ENCODE data around the gene GOLGA8H.

GRCh38 chr15:28886754-28887479 lies 1.1 kb downstream of the APBA2 start:
- PRO-cap, 4 experiments: no peak in any of the 4 experiments
- RAMPAGE, long total RNA, 2 experiments: no peak in any of the 2 experiments

DNA sequence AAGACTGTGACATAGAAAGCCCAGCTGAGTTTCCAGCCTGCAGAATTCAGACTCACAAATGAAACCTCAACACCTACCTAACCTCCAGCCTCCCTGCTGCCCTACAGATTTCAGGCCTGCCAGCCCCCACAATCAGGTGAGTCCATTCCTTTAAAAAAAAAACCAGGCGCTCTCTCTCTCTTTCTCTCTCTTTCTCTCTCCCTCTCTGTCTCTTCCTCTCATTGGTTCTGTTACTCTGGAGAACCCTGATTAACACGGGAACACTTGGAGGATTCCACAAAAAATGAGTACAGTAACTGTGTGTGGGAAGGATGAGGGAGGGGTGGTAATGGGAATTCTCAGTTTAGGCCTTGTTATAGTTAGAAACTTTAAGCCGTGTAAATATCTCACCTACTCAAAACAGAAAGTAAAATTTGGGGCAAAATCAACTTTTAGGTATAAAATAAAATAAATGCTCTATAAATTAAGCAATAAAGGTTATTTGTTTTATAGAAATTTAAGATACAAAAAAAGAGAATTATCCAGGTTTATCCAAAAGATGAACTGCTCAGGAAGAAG lies 73.9 kb upstream of the NSMCE3 start:
- PRO-cap, 4 experiments: no peak in any of the 4 experiments
- RAMPAGE, long total RNA, 2 experiments: no peak in any of the 2 experiments

DNA sequence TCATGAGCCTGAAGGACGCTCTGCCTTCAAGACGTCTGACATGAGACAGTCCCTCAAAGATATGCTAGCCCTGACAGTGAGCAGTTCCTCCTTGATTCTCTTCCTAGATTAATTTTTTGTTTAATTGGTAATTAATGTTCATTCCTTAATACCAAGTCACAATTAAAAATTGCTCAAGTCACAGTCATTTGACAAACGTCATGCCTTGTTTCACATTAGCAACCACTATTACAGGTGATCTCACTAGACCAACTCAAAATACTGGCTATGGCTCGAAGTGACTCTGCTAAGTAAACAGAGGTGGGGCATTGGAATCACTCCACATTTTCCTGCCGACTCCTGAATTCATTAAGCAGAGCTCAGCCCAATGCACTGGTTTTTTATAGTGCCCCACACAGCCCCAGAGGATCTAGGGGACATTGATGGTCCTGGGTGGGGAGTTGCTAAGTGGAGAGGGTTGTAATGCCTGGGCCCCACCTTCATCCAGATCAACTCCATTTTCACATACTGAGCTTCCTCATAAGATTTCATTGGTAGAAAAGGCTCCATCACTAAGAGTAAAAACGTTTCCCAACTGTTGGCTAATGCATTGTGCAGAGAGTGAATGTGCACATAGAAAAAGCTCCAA lies 100.0 kb downstream of the ENTREP2 start:
- PRO-cap, 4 experiments: no peak in any of the 4 experiments
- RAMPAGE, long total RNA, 2 experiments: no peak in any of the 2 experiments

GRCh38 chr15:29569677-29570156 lies 1.1 kb downstream of the ENTREP2 start:
- PRO-cap, 4 experiments: no peak in any of the 4 experiments
- RAMPAGE, long total RNA, 2 experiments: no peak in any of the 2 experiments

- PRO-cap, 4 experiments: no peak in any of the 4 experiments
- RAMPAGE, long total RNA, 2 experiments: no peak in any of the 2 experiments
Measured at GRCh38 chr15:29656725-29657319, 86.0 kb upstream of the ENTREP2 start.

DNA sequence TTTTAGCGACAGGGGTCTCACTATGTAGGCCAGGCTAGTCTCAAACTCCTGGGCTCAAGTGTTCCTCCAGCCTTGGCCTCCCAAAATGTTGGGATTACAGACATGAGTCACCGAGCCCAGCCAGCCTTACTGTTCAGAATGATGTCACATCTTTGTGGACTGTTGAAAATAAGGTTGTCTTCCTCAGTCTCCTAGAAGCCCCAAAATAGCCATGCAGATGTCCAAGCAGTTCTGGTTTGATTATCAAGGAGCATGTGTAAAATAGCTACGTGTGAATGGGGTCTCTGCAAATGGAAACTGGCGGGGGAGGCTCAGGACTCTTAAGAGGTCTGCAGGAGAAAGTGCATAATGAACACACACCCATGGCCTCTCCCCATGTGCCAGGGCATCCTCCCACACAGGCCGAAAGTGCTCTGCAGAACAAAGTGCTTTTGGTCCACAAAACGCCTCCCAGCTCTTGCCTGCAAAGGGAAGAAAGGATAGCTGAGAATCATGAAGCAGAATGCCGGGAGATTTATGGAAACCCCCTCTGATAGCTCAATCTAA lies 105.9 kb upstream of the ENTREP2 start:
- PRO-cap, 4 experiments: no peak in any of the 4 experiments
- RAMPAGE, long total RNA, 2 experiments: no peak in any of the 2 experiments

DNA sequence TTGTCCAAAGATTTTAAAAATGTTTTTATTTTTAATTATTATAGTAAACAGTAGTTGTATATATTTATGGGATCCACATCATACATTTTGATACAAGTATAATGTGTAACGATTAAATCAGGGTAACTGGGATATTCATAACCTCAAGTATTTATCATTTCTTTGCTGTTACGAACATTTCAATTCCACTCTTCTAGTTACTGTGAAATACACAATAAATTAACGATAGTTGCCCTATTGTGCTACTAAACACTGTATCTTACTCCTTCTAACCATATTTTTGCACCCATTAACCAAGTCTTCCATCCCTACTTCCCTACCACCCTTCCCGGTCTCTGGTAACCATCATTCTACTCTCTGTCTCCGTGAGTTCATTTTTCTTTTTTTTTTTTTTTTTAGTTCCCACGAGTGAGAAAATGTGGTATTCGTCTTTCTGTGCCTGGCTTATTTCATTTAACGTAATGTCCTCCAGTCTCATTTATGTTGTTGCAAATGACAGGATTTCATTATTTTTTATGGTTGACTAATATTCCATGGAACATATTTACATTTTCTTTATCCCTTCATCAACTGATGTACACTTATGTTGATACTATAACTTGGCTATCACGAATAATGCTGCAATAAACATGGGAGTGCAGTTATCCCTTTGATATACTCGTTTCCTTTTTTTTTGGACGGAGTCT lies 31.8 kb downstream of the TJP1 start:
- PRO-cap, 4 experiments: no peak in any of the 4 experiments
- RAMPAGE, long total RNA, 2 experiments: no peak in any of the 2 experiments

- PRO-cap, 4 experiments: no peak in any of the 4 experiments
- RAMPAGE, long total RNA, 2 experiments: no peak in any of the 2 experiments
Measured at GRCh38 chr15:29796681-29797088, 25.6 kb downstream of the TJP1 start.

DNA sequence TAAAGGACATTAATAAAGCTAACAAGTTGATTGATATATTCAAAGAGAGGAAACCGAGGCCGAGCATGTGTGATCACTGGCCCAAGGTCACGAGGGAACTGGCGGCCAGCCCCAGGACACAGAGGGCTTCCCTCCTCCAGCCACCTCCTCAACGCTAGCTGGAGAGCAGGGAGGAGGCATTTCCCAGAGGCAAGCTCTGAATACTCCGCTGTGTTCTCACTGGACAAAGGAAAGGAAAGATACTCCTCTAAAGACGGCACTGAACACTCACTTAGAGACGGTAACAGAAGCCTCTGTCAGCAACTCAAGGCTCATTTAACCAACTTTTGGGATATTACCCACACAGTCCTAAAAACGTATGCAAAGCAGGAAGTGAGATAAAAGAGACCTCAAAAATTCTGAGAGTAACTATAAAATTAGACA lies 48.6 kb upstream of the TJP1 start:
- PRO-cap, 4 experiments: no peak in any of the 4 experiments
- RAMPAGE, long total RNA, 2 experiments: no peak in any of the 2 experiments

DNA sequence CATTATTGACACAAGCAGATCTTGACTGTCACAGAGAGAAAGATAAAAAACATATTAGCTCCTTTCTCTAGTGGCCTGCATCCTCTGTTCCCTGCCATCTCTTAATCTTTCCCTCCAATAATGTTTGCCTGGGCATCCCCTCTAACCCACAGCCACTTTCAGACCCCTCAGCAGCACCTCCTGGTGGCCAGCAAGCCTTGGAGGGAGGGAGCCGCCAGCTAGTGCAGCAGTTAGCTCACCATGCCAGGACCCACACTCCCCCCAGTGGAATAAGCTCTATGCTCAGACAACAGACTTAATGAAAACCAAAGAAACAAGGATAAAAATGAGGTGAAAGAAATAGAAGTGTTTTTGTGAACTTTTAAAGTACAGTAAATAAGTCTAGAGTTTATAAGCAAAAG lies 103.5 kb upstream of the TJP1 start:
- PRO-cap, 4 experiments: no peak in any of the 4 experiments
- RAMPAGE, long total RNA, 2 experiments: no peak in any of the 2 experiments

GRCh38 chr15:30551752-30552010 lies 169 bp upstream of the GOLGA8Q start:
- PRO-cap, 4 experiments: no peak in any of the 4 experiments
- RAMPAGE, long total RNA, 2 experiments: no peak in any of the 2 experiments

GRCh38 chr15:30603896-30604281 lies at the start of gene GOLGA8H:
GOLGA8H (plus strand) TSS chr15:30604028.
- PRO-cap, 4 experiments: no peak in any of the 4 experiments
- RAMPAGE, long total RNA, 2 experiments: no peak in any of the 2 experiments

DNA sequence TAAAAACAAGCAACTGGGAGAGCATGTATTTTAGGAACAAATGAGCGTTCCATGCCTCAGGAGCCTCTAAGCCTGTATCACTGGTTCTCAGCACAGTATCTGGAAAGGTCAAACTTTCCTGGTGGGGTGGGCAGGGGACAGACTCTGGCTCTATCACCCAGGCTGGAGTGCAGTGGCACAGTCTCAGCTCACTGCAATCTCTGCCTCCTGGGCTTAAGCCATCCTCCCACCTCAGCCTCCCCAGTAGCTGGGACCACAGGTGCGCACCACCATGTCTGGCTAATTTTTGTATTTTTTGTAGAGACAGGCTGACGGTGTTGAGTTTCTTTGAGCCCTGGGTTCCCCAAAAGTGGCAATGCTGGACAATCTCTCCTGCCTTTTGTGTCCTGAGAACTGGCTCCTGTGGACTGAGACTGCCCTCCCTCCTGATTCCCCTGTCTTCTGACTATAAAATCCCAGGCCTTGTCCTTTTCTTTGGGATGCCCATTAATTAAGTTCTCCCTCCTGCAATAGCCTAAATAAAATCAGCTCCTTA lies 42.0 kb downstream of the FAN1 start:
- PRO-cap, 4 experiments: peak in 2 of 4 experiments; most common minus-strand start position 444 of the sequence (in 2)
- RAMPAGE, long total RNA, 2 experiments: no peak in any of the 2 experiments

DNA sequence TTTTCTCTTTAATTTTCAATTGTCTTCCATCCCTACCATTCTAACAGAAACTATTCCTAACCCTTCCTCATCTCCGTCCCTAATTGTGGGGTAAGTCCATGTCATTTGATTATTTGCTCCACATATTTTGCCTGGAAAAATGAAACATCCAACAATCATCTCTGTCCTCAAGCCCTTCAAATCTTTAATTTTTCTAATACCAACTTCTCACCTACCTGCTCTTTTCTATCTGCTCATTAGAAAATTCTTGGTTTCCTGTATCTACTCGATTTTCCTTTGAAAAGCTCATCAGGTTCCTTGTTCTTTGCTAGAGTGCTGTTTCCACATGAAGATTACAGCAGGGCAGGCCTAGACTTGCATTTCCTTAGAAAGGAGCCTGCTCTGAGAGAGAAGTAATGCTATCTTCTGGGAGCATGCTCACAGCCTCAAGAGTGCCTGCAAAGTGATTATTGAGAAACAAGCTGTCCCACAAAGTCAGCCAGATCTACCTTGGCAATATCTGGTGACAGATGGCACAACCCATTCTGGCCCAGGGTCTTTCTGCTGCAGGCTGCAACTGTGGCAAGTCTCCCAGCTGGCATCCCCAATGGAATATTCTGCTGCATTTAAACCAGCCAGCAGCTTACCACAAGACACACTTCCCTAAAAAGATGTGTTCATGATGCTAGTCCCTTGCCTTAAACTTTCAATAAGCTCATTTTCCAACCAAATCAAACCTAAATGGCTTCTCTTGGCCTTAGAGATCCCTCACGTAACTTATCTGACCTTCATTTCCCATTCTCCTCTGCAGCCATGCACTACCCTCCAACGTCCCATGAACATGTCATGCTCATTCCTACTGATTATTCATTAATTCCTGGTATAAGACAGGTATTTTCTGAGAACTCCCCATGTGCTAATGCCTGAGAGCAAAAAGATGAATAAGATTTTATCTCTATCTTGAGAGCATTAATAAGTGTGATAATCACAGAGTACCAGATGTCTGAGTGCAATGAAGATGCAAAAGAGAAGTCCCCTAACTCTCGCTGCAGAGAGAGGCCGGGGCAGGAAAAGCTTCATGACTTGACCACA lies 29.3 kb downstream of the MTMR10 start:
- PRO-cap, 4 experiments: no peak in any of the 4 experiments
- RAMPAGE, long total RNA, 2 experiments: no peak in any of the 2 experiments

DNA sequence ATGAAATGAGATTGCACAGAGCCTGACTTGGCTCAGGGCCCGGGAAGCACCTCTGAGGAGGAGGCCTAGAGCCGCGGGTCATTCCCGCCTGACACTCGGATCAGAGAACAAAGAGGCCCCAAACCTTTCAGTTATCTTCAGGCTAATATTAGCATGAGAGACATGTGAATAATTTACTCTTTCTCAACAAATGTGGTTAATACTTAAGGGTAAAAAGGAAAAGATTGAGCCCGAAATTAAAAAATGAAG lies 90.7 kb upstream of the KLF13 start:
- PRO-cap, 4 experiments: no peak in any of the 4 experiments
- RAMPAGE, long total RNA, 2 experiments: no peak in any of the 2 experiments

GRCh38 chr15:31279625-31280736 lies 46.7 kb upstream of the KLF13 start:
- PRO-cap, 4 experiments: peak in 4 of 4 experiments; most common plus-strand start chr15:31280376 (in 3); most common minus-strand start chr15:31280202 (in 4)
- RAMPAGE, long total RNA, 2 experiments: no peak in any of the 2 experiments

DNA sequence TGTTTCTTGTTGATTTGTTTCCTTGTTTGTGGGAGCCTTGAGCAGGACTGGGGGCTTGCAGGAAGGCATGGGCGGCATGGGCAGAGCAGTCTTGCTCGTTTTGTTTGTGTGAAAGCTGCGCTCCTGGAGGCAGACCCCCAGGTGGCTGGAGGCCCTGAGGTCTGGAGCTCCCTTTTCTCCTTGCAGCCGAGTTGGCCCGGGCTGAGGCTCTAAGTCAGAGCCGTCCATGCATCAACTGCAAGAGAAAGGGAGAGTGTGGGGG lies 26.9 kb upstream of the KLF13 start:
- PRO-cap, 4 experiments: peak in 3 of 4 experiments; most common plus-strand start position 111 of the sequence (in 3)
- RAMPAGE, long total RNA, 2 experiments: no peak in any of the 2 experiments

DNA sequence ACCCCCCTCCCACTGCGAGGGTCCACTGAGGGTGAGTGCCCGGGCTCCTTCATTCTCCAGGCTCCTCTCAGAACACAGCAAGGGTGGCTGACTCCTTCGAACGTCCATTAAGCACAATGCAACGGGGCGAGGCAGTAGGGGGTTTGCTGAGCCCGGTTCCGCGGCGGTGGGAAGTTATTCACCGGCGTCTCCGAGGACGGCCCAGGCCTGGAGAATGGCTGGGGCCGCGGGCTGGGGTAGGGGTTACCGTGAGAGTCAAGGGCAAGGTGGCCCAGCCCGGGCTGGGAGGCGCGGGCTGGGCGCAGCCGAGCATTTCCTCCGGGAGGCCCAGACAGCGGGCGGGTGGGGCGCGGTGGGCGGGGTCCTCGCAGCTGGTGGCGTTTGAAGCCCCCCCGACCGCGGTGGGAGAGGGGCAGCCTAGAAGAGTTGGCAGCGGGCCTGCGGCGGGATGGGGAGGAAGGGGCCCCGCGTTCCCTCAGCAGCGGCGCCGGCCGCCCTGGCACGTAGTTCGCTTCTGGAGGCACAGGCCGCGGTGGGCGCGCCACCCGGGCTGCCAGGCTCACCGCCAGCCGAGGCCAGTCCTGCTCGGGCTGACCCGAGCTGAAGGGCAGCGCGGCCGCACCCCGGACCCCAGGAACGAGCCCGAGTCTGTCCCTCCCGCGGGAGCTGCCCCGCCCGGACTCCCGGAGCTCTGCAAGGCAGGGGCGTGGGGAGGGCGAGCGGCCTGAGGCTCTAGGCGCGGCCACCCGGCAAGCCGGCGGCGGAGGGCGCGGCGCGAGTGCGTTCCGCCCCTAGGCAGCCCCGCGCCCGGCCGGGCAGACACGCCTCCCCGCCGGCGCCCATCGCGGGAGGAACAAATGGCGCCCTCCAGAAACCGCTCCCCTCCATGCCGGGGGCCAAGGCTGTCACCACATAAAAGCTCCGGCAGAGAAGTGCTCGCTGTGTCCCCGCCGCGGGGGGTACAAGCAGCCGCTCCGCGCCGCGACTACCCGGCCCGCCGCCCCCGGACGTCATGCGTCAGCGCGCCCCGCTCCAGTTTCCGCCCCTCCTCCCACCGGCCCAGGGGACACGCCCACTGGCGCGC lies 829 bp upstream of the KLF13 start:
- PRO-cap, 4 experiments: peak in 4 of 4 experiments; most common plus-strand start position 506 of the sequence (in 3); most common minus-strand start position 318 of the sequence (in 2)
- RAMPAGE, long total RNA, 2 experiments: no peak in any of the 2 experiments

DNA sequence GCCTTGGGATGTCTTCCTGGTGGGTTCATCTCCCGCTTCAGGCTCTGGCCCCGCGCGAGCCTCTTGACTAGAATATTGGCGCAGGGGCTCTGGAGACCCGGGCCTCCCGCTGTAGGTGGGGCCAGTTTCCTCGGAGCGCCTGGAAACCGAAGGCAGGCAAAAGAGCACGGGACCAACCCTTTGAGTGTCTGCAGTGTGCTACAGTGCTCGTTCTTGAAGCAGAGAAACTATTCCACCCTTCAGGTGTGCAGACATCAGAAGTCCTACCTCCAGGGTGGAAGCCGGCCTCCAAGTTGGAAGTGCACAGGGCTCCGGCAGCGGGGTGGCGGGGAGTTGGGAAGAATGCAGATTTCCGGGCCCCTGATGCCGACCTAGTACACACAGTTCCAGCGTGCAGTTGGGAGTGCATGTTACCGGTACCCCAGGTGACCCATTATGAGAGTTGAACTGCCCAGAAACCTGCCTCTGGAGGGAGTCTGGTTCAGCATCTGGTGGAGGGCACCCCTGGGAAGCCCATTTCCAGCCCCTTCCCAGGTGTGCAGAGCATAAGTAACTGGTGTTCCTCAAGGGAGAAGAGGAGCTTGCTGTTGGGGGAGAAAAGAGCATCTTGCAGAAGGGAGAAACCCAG lies 3.0 kb downstream of the KLF13 start:
- PRO-cap, 4 experiments: no peak in any of the 4 experiments
- RAMPAGE, long total RNA, 2 experiments: no peak in any of the 2 experiments

DNA sequence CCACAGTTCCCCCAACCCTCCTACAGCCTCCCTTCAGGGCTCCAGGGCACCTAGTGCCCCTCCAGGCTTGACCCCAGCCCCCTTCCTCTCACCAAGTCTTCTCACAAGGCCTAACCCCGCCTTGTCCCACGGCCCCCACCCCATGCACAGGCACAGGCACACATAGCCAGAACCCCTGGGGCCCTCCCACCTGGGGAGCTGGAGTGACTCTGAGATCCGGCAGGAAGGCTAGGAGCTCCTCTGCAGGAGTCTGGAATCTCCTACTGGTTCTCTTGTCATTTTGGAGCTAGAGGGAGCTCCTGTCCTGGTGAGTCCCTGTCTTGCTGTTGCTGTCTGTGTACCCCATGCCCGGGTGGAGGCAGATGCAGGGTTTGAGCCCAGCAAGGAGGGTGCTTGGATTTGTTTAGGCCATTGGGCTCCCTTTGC lies 39.6 kb downstream of the KLF13 start:
- PRO-cap, 4 experiments: peak in 2 of 4 experiments; most common plus-strand start position 361 of the sequence (in 2); most common minus-strand start position 230 of the sequence (in 1)
- RAMPAGE, long total RNA, 2 experiments: start-site peak on the plus strand in 1 of 2 experiments, centred at position 201 of the sequence, 18 reads per replicate